ENCODE data around the genes SSTR3 and PDXP.

GRCh38 chr22:37199754-37200171 lies 11.7 kb upstream of the C1QTNF6 start:
- RRBS: no CpG with 5 or more reads among the region's 14 CpGs

GRCh38 chr22:37211866-37213049 lies at the start of gene SSTR3:
TSS of gene SSTR3 (minus strand) at chr22:37212477.
- RRBS: 7% methylated on average over 7 of the region's 29 CpGs

- RRBS: no CpG with 5 or more reads among the region's 14 CpGs
Observed at GRCh38 chr22:37228416-37229150, 15.5 kb downstream of the RAC2 start.

GRCh38 chr22:37229930-37230450 lies 14.1 kb downstream of the RAC2 start:
- RRBS: 4% methylated on average over 3 of the region's 7 CpGs

GRCh38 chr22:37258945-37259369 lies 14.9 kb upstream of the RAC2 start:
- RRBS: no CpG with 5 or more reads among the region's 11 CpGs

GRCh38 chr22:37324368-37325327 lies 42.3 kb downstream of the CYTH4 start:
- RRBS: 6% methylated on average over 25 of the region's 71 CpGs

GRCh38 chr22:37545668-37546814 lies 14.2 kb upstream of the CDC42EP1 start:
- RRBS: 13% methylated on average over 16 of the region's 37 CpGs

- RRBS: no CpG with 5 or more reads among the region's 15 CpGs
Observed at GRCh38 chr22:37618253-37618806, 9.7 kb downstream of the GGA1 start.

- RRBS: no CpG with 5 or more reads among the region's 13 CpGs
Observed at GRCh38 chr22:37642478-37643113, 3.1 kb downstream of the SH3BP1 start.

DNA sequence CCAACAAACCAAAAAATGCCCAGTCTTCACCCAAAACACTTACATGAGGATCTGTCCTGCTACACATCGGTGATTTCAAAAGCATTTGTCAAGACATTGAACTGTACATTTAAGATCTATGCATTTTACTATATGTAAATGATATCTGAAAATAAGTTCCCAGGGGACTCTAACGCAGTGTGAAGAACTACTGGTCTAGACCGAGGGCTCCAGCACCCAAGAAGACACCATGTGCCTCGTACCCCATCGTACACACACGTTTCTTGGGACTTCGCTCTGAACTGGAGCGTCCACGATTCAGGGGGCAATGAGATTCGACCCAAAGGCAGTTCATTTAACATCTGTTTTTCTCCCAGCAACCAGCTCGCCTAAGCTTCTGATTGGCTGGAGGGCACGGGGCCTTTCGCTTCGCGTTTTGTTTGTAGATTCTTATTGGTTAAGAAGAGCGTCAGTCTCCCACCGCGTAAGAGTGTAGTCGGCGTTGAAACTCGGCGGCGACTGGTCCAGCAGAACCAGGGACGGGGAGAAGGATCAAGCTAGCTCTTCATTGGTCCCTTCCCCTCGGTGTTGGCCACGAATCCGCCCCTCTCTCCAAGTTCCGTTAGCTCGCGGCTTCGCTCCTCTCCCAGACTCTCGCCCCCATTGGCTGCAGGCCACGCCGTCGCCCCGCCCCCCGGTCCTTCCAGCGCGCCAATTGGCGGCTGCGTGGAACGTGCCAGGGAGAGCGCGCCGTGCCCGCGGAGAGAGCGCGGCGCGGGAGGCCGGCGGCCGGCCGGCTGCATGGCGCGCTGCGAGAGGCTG lies at the start of gene PDXP:
PDXP (plus strand) TSS at position 721 of the 801 bp plus-strand sequence.
- RRBS: 3% methylated on average over 17 of the region's 58 CpGs

- RRBS: no CpG with 5 or more reads among the region's 11 CpGs
Observed at GRCh38 chr22:37731657-37732453, 35.0 kb downstream of the TRIOBP start.

DNA sequence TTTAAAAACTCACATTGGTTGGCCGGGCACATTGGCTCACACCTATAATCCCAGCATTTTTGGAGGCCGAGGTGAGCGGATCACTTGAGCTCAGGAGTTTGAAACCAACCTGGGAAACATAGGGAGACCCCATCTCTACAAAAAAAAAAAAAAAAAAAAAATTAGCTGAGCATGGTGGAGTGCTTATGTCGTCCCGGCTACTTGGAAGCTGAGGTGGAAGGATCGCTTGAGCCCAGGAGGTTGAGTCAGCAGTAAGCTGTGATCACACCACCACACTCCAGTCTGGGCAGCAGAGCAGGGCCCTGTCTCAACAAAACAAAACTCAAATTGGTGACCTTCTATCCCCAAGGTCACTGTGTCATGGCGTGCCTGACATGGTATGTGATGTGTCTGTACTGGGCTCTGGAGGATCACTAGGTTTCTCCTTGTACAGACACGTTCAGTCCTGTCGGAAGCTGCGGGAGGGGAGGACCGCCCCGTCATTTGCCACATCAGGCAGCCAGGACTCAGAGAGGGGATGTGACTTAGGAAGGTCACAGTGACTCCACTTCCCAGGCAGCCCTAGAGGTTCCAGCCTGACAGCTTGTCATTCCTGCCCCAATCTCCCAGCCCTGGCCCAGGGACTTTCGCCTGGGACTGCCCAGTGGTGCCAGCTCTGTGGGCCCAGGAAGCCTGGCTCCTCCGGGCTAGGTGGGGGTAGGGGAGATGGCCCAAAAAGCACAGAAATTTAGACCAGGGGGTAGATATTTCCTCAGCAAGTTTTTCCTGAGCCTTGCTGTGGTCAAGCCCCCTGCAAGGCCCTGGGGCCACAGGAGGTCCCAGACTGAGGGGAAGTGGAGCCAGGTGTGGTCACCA lies 53.0 kb downstream of the TRIOBP start:
- RRBS: no CpG with 5 or more reads among the region's 14 CpGs

DNA sequence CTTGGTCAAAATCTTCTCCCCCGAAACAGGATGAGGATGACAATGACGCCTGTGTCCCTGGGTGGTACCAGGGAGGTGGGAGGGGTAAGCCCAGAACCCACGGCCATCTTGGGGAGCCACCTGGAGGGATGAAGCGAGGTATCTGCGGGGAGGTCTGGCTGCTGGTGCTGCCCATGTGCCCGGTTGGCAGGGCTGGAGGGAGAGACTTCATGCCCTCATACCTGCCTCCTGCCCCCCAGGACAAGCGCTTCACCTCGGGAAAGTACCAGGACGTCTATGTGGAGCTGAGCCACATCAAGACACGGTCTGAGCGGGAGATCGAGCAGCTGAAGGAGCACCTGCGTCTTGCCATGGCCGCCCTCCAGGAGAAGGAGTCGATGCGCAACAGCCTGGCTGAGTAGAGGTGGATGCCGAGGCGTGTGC lies 32.7 kb upstream of the H1-0 start:
- RRBS: no CpG with 5 or more reads among the region's 18 CpGs

DNA sequence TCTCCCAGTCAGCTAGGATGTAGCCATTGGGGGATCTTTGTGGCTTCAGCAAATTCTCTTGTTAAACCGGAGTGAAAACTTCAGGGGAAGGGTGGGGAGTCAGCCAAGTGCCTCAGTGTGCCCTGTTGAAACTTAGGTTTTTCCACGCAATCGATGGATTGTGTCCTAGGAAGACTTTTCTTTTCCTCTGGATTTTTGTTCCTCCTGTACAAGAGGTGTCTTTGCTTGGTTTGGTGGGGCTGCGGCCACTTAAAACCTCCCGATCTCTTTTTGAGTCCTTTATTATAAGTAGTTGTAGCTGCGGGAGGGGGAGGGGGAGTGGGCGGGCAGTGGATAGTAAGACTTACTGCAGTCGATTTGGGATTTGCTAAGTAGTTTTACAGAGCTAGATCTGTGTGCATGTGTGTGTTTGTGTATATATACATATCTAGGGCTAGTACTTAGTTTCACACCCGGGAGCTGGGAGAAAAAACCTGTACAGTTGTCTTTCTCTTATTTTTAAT lies 882 bp upstream of the GCAT start:
- RRBS: no CpG with 5 or more reads among the region's 9 CpGs

DNA sequence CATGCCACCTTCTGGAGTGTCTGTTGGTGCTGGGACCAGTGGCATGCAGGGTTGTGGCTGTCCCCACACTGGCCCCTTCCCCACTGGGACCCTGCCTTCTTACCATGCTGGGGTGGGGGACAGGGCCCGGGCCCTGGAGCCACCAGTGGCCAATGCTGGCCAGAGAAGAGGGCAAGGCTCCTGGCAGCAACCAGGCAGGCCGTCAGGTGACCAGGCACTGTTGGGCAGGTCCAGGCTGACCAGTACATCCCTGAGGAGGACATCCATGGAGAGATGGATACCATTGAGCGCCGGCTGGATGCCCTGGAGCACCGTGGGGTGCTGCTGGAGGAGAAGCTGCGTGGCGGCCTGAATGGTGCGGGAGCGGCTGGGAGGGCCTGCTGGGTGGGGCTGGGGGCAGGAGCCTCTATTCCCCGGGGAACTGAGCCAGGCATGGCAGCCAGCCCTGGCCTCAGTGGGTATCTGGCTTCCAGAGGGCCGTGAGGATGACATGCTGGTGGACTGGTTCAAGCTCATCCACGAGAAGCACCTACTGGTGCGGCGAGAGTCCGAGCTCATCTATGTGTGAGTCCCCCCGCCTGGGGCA lies 21.0 kb downstream of the C22orf23 start:
- RRBS: no CpG with 5 or more reads among the region's 16 CpGs

GRCh38 chr22:37933005-37933246 lies 20.5 kb downstream of the C22orf23 start:
- RRBS: 79% methylated on average over 3 of the region's 6 CpGs

DNA sequence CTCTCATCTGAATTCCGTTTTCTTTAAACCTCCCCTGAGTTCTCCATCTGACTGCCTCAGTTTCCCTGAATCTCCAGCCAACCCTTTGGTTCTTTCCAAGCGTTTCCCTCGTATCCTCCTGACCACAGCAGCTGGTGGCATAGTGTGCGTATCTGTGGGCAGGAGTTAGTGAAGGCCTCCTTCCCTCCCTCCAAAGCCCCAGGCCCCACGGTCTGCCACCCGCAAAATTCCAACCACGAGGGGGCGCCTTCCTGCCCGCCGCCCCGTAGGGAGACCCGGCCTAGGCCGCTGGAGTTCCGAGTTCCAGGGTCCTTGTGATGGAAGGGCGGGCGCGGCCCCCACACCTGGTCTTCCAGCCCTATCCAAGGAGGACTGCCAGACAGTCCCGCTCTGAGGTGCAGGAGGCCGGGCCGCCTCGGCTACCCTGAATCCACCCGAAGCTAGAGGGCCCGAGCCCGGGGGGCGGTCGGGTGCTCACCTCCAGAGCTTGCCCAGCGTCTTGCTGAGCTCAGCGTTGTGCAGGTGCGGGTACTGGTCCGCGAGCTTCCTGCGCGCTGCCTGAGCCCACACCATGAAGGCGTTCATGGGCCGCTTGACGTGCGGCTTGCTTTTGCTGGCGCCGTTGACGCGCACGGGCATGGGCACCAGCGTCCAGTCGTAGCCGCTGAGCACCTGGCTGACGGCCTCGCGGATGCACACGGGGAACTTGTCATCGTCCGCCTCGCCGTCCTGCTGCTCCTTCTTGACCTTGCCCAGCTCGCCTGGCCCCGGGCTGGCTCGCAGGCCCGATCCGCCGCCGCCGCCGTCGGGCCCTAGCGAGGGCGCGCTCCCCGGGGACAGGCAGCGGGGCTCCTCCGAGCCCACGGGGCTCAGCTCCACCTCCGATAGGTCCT lies 1.2 kb downstream of the SOX10 start:
- RRBS: 19% methylated on average over 23 of the region's 71 CpGs

DNA sequence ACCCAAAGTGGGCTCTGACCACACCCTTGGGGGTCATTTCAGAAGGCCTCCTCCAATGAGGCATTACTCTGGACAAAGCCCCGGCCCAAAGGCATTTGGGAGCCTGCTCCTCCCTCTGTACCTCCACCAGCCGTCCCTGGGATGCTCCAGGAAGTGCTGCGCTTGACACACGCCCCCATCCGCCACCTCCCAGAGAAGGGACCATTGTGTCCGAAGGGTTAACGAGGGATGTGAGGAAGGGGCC lies 31.8 kb upstream of the SOX10 start:
- RRBS: no CpG with 5 or more reads among the region's 7 CpGs

- RRBS: 34% methylated on average over 5 of the region's 28 CpGs
Observed at GRCh38 chr22:38051950-38052724, 5.1 kb upstream of the PICK1 start.

- RRBS: no CpG with 5 or more reads among the region's 5 CpGs
Observed at GRCh38 chr22:38205847-38206349, 4.1 kb downstream of the MAFF start.

Data from AG04449 (cell line).